Heart (tissue), 3 donors: ENCODE data around the genes PPP1R17 and RP9.

- RAMPAGE, long total RNA, 2 experiments, result no peak in any of the 2 experiments
These were observed 44.4 kb upstream of the AQP1 start for GRCh38 chr7:30866973-30867883.

- RAMPAGE, long total RNA, 2 experiments, result no peak in any of the 2 experiments
These were observed 20.0 kb downstream of the AQP1 start for GRCh38 chr7:30931595-30932112.

- RAMPAGE, long total RNA, 2 experiments, result no peak in any of the 2 experiments
These were observed 6.9 kb downstream of the GHRHR start for GRCh38 chr7:30970497-30971122.

GRCh38 chr7:31335885-31337270, 4.1 kb downstream of the NEUROD6 start:
- RAMPAGE, long total RNA, 2 experiments, result no peak in any of the 2 experiments

DNA sequence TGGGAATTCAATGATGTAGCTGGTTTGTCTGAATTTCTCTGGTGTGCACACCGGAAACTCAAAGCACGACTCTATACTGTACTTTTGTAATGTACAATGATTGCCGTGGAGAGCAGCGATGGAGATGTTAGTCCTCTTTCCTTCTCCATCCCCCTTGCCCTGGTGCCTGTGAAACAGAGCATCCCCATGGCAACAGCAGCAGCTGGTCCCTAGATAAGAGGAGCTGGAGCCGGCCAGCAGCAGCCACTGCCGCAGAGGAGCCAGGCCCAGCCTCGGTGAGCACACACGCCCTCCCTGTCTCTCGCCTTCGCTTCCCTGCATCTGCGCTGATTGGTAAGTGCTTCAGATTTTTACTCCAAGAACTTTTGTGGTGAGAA, at the start of gene PPP1R17:
Gene PPP1R17 (plus strand): TSS at position 242 of the 377 bp plus-strand sequence.
- RAMPAGE, long total RNA, 2 experiments, result no peak in any of the 2 experiments

DNA sequence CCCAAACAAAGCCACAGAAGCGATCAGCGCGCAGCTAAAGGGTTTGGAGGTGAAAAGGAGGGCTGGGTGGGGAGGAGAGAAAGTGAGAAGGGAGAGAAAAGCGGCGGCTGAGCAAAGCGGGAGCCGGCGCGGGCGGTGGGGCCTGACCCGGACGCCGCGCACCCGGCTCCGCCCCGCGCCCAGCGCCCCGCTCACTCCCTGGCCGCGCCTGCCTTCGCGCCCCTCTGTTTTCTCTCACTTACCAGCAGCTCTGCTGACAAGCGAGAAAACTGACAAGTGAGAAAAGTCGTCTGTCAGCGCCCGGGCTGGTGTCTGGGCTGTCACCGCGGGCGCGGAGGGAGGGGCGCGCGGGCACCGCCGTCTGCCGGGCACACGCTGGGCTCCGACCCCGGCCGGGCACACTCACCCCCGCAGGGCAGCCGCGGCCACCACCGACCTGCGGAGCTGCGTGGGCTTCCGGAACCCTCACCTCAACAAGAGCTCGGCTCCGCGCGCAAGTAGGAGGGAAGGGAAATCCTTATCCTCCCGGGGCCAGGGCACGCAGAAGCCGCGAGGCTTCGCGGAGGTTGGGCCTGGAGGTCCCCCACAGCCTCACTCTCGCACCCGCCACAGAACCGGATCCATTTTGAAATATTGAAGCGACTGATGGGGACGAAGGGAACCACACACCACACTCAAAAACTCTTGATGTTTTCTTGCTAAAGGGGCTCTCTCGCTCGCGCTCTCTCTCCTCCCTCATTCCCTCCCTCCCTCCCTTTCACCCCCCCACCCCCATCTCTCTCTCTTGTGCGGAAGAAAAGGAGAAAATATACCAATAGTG, 740 bp upstream of the PDE1C start:
- RAMPAGE, long total RNA, 2 experiments, result start-site peak on the plus strand in 1 of 2 experiments, centred at position 397 of the sequence, 34 reads per replicate; start-site peak on the minus strand in 1 of 2 experiments, centred at position 70 of the sequence, 3,565 reads per replicate

- RAMPAGE, long total RNA, 2 experiments, result no peak in any of the 2 experiments
These were observed 92.9 kb upstream of the PDE1C start for GRCh38 chr7:32163004-32163531.

- RAMPAGE, long total RNA, 2 experiments, result no peak in any of the 2 experiments
These were observed 32.2 kb downstream of the AVL9 start for GRCh38 chr7:32527362-32528015.

GRCh38 chr7:32868154-32869156, 23.1 kb downstream of the KBTBD2 start:
- RAMPAGE, long total RNA, 2 experiments, result no peak in any of the 2 experiments

DNA sequence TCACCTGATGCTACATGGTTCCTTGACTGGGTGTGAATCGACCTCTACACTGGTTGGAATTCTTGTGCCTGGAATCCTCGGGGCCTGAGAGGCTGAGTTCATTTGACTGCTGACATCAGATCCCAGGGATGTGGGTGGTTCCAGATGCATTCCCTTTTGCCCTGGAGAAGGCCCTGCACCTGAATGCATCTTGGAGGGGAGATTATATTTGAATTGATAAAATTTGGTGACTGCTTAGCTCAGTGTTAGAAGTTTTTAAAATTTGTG, 35.6 kb downstream of the FKBP9 start:
- RAMPAGE, long total RNA, 2 experiments, result no peak in any of the 2 experiments

GRCh38 chr7:33108687-33109964, at the start of gene RP9:
Gene RP9 (minus strand): TSS chr7:33109404.
- RAMPAGE, long total RNA, 2 experiments, result no peak in any of the 2 experiments

GRCh38 chr7:35664175-35665003, 30.5 kb downstream of the HERPUD2 start:
- RAMPAGE, long total RNA, 2 experiments, result no peak in any of the 2 experiments

GRCh38 chr7:35768493-35768747, 32.4 kb upstream of the SEPTIN7 start:
- RAMPAGE, long total RNA, 2 experiments, result no peak in any of the 2 experiments

DNA sequence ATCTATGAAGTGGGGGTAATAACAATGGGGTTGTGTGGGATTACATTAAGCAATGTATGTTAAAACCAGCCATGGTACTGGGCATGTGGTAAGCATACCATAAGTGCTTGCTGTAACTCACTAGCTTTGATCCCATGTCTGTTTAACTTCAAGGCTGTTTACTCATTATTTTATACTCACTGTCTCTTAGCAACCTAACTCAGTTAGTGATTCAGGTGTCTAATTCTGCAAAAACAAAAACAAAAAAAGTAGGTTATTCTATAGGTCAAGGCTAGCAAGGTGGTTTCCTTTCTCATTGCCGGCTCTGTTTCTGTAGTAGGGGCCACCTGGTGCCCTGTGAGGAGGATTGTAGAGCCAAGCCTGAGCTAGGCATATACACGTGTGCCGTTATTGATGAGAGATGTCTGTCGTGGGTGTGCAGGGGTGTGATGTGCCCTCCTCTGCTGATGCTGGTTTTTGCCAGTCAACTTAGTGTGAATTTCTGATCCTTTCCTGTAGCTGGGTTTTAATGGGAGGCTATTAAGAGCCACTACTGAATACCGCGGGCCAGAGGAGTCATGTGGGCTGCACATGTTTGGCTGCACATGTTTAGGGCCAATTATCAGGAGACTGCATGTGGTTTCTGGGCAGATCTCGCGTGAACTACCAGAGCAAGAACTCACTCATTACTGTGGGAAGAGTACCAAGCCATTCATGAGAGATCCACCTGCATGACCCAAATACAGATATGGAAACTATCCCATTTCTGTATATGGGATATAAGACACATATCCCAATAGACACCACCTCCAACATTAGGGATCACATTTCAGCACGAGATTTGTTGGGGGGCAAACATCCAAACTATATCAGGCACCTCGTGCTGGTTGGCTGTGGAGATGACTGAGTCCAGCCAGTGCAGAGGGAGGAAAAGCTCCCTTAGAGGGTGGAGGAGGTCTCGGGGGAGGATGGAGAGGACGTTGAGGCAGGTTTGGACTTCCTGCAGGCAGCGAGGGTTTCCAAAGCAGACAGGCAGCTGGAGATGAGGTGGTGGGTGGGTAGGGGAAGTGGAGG, 56.3 kb downstream of the EEPD1 start:
- RAMPAGE, long total RNA, 2 experiments, result no peak in any of the 2 experiments

- RAMPAGE, long total RNA, 2 experiments, result no peak in any of the 2 experiments
These were observed 90.2 kb downstream of the MATCAP2 start for GRCh38 chr7:36276459-36277529.

- RAMPAGE, long total RNA, 2 experiments, result no peak in any of the 2 experiments
These were observed 2.0 kb downstream of the ANLN start for GRCh38 chr7:36391455-36392292.

- RAMPAGE, long total RNA, 2 experiments, result no peak in any of the 2 experiments
These were observed 71.2 kb upstream of the AOAH start for GRCh38 chr7:36795352-36795958.

DNA sequence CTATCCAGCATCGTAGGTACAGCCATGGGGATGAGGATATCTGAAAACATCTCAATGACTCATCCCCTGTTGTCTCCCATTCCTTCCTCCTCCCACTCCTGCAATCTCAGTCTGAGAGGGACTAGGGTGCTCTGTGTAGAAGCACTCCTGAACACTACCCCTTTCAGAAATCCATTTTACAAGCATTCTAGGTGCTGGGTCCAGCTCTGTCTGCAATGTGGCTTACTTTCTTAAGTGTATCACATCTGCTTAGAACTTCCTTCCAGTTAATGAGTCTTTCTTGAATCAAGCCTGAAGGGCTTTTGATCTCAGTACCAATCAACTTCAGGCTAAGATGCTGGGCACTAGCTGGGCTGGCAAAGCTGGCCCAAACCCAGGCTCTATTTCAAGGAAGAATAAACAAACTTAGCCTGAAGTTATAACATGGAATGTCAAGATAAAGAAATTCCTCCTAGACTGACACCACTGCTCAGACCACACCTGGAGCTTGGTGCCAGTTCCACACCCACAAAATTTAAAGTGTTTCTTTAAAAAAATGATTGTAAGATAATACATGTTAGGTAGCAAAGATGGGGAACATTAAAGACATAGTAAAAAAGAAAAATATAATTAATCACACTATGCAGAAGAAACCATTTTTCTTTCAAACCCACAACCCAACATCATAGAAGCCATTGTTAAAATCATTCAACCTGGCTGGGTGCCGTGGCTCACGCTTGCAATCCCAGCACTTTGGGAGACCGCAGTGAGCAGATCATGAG, 270.4 kb upstream of the AOAH start:
- RAMPAGE, long total RNA, 2 experiments, result no peak in any of the 2 experiments

GRCh38 chr7:37311354-37312028, 137.2 kb downstream of the ELMO1 start:
- RAMPAGE, long total RNA, 2 experiments, result no peak in any of the 2 experiments

DNA sequence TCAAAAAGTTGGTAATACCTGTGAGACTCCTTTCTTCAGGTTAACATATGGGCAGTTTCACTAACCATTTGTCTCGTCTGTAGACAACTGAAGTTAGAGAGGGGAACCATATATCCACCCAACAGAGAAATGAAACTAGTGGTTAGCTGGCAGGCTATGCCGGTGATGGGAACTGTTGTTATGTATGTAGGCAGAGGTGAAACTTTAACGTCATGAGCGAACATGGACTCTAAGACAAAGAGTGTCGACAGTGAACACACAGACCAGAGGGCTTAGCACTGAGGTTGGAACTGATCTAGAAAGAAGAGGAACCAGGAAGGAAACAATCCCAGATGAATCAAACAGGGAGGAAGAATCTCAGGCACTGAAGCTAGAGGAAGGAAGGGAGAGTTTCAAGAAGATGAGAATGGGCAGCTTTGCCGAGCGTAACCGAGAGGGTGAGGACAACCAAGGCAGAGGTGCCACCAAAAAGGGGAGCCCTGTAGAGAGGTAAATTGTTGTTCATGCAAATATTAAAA, 112.3 kb downstream of the ELMO1 start:
- RAMPAGE, long total RNA, 2 experiments, result no peak in any of the 2 experiments